ENCODE data around the genes FADD, NADSYN1 and KRTAP5-11.

GRCh38 chr11:69948139-69949305 is 129.3 kb upstream of the FGF3 start:
- RRBS = 8% methylated on average over 2 of the region's 28 CpGs

DNA sequence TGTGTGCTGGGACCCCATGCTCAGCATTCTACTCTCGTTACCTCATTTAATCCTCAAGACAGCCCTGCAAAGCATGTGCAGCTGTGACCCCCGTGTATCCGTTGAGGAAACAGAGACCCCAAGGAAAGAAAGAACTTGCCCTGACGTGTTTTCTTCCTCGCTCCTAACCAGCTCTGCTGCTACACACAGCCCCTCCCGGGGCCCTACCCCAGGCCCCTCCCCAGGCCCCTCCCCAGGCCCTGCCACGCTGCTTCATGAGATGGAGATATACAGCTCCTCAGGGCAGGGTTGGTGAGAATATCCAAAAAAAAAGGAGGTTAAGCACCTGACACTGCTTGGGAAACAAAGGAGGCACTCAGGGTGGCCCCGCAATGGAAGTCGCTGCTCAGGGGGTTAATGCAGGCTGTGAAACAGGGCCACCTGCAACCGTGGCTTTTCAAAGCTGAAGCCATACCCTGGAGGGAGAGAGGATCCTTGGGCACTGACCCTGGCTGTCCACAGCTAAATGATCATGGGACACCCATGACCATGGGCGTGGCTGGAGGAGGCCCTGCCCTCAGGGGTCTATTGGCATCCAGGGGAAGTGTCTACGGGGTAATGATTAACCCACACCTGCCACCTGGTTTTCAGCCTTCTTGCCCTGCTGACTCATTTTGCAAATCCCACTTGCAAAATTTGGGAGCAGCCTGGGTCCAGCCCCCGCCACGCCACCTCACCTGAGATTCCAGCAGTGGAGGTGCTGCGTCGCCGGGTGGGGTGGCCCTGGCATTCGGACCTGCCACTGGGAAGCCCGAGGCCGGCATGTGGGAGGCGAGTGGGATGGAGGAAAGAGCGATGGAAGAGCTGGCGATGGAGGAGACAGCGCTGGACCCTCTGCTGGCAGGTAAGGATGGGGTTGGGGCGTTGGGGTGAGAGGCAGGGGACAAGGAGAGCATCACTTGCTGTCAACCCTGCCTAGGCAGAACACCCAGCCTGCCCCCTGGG is 112.1 kb upstream of the ANO1 start:
- RRBS = 47% methylated on average over 4 of the region's 25 CpGs

DNA sequence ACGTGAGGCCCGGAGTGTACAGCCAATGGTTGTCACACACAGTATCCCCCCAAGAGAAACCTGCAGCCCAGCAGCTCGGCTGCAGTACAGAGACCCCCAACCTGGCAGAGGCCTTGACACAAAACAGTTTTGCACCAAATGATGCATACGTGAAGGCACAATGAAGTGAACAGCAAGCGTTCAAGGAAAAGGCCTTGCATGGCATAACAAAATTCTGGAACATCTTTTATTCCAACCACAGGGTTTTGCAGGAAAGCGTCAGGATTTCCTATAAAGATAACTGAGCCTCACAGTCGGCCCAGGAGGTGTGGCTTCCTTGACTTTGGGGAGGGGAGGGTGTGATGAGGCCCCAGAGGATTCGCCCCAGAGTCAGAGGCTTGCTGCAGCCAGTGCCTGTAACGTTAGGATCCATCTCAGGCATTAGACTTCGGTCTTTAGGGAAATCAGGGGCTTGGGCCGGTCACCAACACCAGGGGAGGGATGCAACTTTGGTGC is 5.8 kb upstream of the ANO1 start:
- RRBS = no CpG with 5 or more reads among the region's 11 CpGs

- RRBS = no CpG with 5 or more reads among the region's 28 CpGs
These were observed 28.1 kb upstream of the FADD start for GRCh38 chr11:70174698-70175680.

DNA sequence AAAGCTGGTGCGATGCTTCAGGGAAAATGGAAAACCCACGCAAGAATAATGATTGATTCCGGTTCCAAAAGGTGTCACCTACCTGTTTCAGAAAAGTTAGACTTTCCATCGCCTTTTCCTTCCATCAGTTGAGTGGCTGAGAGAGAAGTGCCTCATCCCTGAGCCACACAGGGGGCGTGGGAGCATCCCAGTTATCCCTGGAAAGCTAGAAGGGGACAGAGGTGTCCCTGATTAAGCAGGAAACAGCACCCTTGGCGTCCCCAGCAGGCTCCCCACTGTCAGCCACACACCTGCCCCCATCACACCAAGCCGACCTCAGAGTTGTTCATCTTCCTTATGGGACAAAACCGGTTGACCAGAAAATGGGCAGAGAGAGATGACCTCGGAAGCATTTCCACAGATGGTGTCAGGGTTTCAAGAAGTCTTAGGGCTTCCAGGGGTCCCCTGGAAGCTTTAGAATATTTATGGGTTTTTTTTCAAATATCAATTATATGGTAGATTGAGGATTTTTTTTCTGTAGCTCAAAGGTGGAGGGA is 14.6 kb upstream of the FADD start:
- RRBS = no CpG with 5 or more reads among the region's 9 CpGs

DNA sequence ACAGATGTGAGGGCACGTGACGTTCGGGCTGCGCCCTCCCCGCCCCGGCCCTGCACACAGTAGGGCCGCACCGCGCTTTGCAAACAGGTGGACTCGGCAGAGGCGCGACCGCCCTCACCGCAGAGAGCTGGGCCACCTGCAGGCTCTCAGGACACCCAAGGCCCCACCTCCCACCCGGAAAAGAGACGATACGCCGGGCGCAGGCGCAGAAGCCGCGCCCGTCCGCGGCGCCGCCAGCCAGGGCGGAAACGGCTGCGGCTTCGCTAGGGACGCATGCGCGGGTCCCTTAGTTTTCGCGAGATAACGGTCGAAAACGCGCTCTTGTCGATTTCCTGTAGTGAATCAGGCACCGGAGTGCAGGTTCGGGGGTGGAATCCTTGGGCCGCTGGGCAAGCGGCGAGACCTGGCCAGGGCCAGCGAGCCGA is at the start of gene FADD:
TSS of gene FADD (plus strand) at position 318 of the 425 bp plus-strand sequence.
- RRBS = under 1% methylated on average over 5 of the region's 48 CpGs

DNA sequence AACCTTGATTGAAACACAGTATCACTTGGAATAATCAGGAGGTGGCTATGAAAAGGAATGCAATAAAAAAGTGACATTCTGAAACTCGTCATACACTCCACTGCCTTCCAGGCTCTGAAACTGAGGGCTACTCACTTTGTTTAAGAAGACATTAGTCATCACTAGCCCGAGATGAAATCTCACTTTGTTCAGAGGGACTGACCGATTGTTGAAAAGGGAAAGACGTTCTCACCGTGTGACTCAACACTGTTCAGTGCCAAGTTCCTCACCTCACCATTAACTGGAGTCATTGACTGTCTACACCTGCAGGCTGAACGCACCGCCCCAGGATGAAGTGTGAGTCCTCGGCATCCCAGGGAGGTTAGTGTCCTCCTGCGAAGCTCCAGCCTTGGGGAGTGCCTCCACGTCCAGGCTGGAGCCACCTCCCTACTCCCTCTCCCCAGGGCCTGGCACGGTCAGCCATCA is 30.4 kb downstream of the FADD start:
- RRBS = no CpG with 5 or more reads among the region's 11 CpGs

DNA sequence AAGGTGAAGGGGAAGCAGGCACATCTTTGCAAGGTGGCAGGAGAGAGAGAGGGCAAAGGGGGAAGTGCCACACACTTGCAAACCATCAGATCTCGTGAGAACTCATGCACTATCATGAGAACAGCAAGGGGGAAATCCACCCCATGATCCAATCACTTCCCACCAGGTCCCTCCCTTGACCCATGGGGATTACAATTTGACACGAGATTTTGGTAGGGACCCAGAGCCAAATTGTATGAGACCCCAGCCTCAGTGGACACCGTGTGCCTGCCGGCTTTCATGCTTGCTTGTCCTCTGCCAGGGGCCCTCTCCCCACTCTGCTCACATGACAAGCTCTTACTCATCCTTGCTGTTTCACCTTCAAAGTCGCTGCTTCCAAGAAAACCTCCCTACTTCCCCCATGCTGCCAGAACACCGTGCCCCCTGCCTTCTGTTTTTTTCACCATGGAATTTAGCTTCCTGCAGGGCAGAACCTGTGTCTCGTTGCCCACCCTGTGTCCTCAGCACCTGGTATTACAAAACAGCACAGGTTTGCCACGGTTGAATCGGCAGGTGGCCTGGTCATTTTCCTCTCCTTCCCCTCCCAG is 23.2 kb upstream of the PPFIA1 start:
- RRBS = no CpG with 5 or more reads among the region's 9 CpGs

DNA sequence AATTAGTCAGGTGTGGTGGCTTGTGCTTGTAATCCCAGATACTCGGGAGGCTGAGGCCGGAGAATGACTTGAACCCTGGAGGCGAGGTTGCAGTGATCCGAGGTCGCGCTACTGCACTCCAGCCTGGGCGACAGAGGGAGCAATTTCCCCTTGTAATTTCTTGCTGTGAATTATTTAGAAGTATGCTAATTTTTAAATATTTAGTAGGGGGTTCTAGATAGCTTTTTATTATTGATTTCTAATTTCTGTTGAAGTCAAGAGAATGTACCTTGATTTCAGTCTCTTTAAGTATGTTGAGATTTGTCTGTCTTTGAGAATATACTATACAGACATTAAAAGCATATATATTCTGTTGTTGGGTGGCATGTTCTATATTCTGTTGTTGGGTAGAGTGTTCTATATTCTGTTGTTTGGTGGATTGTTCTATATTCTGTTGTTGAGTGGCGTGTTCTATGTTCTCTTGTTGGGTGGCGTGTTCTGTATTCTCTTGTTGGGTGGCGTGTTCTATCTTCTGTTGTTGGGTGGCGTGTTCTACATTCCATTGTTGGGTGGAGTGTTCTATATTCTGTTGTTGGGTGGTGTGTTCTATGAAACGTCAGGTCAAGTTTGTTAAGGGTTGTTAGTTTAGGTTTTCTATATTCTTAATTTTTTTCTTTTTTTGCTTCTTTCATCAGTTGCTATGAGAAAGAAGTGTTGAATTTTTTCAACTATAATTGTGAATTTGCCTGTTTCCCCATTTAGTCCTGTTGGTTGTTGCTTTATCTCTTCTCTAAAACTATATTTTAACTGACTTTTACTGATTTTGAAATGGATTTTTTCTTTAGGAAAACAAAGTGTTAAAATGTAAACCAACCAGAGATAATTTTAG is 27.1 kb upstream of the CTTN start:
- RRBS = no CpG with 5 or more reads among the region's 12 CpGs

GRCh38 chr11:71268420-71268987 is 16.1 kb upstream of the SHANK2 start:
- RRBS = no CpG with 5 or more reads among the region's 8 CpGs

DNA sequence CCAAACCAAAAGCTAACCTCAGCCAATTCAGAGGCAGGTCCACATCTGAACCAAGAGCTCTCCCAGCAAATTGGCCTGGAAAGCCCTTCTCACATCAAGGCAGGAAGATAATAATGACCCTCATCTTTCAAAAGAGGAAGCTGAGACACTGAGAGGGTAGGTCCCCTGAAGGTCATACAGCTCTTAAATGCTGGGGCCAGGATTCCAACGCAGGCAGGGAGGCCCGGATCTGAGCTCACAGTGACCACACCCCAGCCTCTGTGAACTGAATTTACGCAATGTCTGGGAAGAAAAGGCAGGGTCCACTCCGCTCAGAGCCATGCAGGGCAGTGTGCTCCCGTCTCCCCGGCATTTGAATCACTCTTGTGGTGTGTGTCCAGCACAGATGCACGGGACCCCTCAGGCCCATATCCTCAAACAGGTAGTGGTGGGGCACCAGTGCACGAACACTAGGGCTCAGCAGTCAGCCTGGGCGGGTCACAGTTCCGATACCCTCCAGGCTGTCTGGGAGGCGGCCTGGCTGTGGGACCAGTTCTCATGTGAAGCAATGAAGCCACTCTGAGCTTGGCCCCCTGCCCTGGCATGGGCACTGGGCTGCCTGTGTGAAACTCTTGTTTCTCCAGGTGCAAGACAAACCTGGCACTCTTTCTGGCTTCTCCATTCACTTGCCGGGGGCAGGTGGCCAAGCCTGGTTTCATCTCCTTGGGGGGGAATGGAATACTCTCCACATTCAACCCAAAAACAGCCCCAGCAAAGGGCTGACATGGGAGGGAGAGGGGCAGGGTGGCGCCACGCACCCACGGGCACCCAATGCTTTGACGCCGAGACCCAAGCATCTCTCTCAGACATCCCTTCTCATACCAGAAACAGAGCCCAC is 14.5 kb downstream of the DHCR7 start:
- RRBS = no CpG with 5 or more reads among the region's 17 CpGs

- RRBS = no CpG with 5 or more reads among the region's 5 CpGs
These were observed 1.2 kb upstream of the NADSYN1 start for GRCh38 chr11:71451835-71452136.

- RRBS = 3% methylated on average over 13 of the region's 73 CpGs
These were observed at the start of gene NADSYN1 for GRCh38 chr11:71452137-71453331. NADSYN1 (plus strand) TSS chr11:71453203.

DNA sequence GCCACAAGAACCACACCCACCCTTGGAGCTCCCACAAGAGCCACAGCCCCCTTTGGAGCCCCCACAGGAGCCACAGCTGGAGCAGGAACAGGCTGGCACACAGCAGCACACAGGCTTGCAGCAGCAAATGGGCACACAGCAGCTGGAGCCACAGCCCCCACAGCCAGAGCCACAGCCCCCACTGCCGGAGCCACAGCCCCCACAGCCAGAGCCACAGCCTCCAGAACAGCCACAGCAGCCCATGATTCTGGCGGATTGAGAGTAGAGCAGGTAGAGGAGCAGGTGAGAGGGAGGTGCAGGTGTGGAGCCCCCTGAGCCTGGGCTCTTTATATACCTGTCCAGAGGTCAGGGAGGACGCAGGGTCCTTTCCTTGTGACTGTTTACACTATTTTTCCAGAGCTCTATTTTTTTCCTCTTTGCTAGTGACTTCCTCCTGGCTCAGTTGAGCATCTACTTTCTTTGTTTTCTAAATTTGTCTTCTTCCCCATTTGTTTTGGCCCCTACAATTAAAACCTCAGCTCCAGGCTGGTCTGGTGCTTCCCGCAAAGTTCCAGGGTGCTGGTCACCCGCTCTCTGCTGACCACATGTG is at the start of gene KRTAP5-11:
TSS of gene KRTAP5-11 (minus strand) at position 281 of the 589 bp plus-strand sequence.
- RRBS = no CpG with 5 or more reads among the region's 5 CpGs

- RRBS = no CpG with 5 or more reads among the region's 20 CpGs
These were observed 22.9 kb downstream of the DEFB131B start for GRCh38 chr11:71901092-71901713.

DNA sequence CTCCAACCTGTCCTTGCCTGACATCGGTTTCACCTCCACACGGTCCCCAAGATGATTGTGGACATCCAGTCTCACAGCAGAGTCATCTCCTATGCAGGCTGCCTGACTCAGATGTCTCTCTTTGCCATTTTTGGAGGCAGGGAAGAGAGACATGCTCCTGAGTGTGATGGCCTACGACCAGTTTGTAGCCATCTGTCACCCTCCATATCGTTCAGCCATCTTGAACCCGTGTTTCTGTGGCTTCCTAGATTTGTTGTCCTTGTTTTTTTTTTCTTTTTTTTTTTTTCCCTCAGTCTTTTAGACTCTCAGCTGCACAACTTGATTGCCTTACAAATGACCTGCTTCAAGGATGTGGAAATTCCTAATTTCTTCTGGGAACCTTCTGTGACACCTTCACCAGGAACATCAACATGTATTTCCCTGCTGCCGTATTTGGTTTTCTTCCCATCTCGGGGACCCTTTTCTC is 25.0 kb downstream of the XNDC1N start:
- RRBS = no CpG with 5 or more reads among the region's 7 CpGs

DNA sequence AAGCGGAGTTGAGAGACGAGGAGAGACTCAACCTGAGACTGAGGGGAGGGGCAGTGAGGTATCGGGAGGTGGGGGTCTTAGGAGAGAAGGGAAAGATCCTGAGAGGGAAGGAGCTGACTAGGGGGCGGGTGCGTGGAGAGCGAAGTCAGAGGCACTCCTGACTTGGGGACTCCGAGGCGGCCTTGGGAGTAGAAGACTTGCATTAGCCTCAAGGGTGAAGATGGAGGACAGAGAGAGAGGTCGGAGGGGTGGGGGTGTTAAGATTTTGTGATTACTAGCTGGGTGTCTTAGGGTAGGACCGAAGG is 233 bp downstream of the RNF121 start:
- RRBS = no CpG with 5 or more reads among the region's 10 CpGs

- RRBS = no CpG with 5 or more reads among the region's 13 CpGs
These were observed 2.6 kb downstream of the IL18BP start for GRCh38 chr11:72001155-72001851.

DNA sequence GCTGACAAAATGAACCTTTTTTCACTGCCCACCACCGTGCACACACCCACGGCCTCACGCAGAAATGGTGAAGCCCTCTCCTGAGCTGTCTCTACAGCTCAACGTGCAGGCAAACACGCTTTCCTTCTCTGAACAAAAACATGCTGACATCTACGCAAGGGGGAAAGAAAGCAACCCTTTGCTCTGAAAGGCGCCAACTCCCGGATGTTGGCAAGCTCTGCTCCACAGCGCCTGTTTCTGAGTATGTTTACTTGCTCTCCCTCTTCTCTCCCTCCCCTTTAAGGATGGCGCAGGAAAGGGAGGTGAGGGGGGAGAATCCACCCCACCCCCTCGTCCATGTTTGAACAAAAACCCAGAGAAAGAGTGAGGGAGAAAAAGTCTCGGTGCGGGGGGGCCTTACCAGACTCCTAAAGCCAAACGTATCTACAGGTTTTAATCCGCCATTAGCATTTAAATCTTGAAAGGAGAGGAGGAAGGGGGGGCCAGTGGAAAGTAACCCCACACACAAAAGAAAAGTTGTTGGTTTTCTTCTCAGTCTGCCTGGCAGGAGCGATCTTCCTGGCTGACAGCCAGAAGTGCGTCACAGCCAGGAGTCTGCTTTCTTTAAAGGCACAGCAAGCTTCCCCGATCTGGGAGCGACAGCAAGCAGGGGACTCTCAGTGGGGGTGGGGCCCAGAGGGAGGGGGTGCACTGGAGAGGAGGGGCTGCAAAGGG is 39.6 kb downstream of the NUMA1 start:
- RRBS = no CpG with 5 or more reads among the region's 19 CpGs

- RRBS = no CpG with 5 or more reads among the region's 14 CpGs
These were observed 521 bp downstream of the NUMA1 start for GRCh38 chr11:72079770-72080271.